ENCODE measurements around a stretch of chr15.

GRCh38 chr15:94306664-94307237, 75.4 kb downstream of the MCTP2 start:
- PRO-cap = no peak
- RRBS = no CpG with 5 or more reads among the region's 9 CpGs

DNA sequence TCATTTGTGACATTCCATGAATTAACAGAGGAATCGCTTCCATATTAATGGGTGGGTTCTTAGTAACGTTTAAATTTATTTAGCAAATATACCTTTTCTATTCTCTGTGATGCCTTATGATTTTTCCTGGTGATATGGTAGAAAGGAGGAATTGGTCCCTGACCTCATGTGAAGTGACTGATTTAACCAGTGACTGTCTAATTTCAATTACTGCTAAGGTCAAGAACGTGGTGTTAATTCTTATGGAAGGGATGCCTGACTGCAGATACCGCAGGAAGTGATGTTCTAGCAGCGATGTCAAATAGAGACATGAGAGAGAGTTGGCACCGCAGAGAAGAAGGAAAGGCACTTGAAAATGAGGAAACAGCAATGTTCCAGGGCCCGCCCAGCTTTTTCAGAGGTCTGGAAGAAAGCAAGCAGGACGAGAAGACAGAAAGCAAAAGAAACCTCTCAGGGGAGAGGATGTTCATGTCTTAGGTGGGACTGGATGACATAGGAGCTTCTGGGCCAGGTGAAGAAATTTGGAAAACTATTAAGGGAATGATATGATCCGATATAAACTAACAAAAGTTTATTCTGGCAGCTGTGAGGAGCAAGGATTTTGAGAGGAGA, 146.3 kb downstream of the MCTP2 start:
- PRO-cap = no peak
- RRBS = no CpG with 5 or more reads among the region's 9 CpGs

GRCh38 chr15:94406427-94407159, 175.2 kb downstream of the MCTP2 start:
- PRO-cap = no peak
- RRBS = no CpG with 5 or more reads among the region's 2 CpGs

DNA sequence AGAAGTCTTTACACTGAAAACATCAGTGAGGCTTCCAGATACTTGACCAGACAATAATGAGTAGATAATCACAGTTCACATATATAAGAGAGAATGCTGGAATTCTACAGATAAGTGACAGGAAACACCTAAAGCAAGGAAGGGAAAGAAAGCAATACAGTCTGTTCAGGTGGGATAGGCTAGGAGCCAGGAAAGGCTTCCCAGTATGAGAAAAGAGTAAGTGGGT, 253.0 kb downstream of the MCTP2 start:
- PRO-cap = no peak

GRCh38 chr15:95169666-95170958, 938.8 kb downstream of the MCTP2 start:
- PRO-cap = no peak
- RRBS = no CpG with 5 or more reads among the region's 33 CpGs

DNA sequence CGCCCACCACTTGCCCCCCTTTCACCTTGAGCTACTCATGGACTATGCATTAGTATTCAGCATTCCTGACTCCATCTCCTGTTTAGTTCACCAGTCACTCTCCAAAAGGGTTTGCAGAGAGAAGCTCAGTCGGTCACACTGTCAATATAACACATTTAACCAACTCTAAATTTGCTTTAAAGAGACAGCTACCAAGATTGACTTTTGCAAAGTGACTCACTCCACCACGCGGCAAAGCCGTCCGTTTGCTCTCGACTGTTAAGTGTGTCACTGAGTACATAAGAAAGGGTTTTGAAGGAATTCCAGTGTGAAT, 1006.8 kb upstream of the NR2F2 start:
- PRO-cap = no peak
- RRBS = no CpG with 5 or more reads among the region's 7 CpGs

DNA sequence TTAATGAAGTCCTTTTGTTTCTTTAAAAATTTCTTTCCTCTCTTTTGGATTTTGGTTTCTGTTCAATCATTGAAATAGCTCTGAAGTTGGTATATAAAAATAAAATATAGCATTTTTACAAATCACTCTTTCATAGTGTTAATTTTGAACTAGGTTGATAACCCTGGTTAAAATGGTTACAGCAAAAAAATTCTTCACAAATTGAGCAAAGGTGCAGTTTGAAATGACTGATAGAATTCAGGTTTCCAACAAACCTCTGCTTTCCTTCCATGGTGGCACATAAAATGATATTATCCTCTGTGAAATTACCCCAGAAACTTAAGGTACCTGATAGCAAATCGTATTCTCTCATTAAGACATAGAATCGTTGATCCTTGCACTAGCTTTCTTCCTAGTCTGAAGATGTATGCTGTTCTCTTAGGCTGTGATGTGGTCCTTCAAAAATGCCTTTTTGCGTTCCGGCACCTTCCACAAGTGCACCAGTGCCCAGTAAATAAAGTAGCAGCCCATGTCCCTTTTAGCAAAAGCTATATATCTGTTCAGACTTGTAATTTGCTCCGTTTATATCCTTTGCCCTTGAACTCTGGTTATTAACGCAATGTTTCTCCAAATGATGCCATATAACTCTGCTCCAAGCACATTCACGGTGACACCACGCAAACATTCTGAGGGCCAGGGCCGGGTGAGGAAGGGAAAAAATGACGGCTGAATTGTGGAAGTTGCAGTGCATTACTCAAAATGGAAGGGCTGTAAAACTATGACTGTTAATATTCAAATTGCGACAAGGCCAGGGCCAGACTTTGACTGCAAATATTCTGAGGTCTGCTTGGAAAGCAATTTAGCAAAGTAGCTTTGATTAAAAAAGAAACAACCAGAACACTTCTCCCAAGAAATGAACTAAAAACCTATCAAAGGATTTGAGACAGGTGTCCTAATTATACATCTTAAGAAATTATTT, 1001.2 kb upstream of the NR2F2 start:
- PRO-cap = no peak
- RRBS = no CpG with 5 or more reads among the region's 11 CpGs

DNA sequence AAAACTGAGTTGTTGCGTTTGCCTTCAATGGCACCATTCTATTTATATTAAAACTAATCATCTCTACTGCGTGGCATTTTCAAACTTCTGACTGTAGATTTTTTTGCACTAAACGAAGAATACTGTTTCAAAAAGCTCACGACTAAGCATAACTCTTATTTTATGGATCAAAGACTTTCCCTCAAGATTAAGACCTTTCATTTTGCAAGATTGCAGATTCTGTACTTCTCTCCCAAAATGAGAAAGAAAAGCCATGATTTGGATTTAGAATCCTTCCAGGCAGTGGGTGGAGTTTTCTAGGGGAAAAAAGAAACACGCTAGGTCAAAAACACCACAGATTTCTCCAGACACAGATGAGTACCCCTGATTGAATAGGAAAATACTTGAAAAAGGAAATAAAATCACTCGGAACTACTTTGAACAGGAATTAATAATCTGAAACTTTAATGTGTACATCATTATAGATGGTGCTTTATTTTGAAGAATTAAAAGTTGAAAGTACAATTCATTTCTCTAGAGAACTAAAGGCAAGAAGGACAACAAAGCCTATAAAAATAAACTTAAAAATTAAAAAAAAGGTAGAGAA, 617.1 kb upstream of the NR2F2 start:
- PRO-cap = no peak
- RRBS = no CpG with 5 or more reads among the region's 6 CpGs

DNA sequence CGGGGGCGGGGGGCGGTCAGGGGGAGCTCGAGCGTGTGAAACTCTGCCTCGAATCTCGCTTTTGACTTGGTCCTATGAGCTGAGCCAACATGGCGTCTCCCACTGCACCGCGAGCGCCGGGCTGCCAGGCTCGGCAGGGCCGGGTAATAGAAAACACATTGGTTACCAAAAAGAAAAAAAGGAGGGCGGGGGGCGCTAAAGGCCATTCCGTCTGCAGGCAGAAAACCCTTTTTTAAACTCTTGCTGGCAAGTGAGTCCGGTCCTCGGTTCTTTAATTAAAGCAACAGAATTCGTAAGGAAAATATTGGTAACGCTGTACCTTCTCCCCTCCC, 10.6 kb downstream of the NR2F2 start:
- PRO-cap = no peak
- RRBS = 100% methylated on average over 1 of the region's 21 CpGs

- PRO-cap = no peak
- RRBS = no CpG with 5 or more reads among the region's 6 CpGs
Measured at GRCh38 chr15:96352743-96353164, 22.3 kb downstream of the NR2F2 start.

DNA sequence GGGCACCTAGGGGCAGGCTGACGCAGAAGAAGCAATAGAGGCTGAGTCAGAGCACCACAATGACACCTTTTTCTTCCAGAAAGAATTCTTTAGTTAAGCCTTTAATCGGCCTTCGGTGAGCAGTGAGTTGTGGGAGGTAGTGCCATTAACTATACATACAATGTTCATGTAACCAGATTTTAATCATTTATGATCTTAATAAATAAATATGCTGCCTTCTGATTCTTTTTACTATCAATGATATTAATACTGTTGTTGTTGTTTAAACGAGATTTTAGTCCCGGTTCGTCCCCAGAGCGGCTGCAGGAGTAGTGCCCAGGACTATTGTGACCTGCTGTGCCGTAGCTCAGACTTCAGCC, 22.6 kb downstream of the NR2F2 start:
- PRO-cap = no peak
- RRBS = no CpG with 5 or more reads among the region's 8 CpGs

DNA sequence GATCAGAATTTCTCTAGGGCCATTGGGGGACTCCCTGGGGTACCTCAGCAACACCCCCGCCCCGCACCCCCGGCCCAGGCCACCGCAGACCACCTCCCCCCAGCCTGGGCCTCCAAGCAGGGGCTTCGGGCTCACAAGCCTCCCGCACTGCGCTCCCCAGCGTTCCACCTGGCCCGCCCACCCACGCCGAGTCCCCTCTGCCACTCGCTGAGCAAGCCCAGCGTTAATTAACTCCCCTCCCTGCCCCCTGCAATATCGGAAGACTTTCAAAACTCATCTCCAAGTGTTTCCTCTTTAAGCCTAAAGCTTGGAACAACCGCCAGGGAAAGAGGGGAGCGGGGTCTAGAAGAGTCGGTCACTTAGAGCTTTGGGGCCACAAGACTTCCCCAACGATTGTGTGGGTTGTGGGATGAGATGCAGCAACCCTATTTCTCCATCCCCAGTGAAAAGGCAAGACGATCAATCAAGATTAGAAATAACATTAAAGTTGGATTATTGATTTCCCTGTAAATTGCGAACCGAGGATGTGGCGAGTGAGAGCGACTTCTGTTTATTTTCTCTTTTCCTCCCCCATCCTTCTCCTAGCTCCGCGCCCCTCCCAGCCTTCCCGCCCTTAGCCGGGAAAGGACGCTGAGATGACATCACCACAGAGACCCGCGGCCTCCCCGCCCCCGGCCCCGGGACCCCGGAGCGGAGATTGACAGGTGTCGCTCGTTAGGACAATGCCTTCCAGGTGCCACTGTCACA, 30.2 kb downstream of the NR2F2 start:
- PRO-cap = no peak
- RRBS = 88% methylated on average over 6 of the region's 37 CpGs

DNA sequence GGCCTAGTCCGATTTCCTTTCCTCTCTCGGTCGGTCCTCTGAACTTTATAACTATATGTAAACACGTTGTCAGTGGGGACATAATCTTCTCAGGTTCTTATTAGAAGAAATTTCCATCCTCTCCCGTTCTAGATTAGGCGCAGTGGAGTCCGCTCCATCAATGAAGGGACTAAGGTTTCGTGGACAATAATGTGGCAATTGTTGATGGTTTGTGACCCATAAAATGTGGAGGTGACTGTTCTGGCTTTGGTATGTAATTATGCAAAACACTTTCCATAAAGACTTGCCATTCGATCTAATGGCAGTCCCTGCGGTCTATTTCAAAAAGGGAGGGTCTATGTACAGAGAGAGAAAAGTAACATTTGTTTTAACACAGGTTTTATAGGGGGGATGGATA, 31.9 kb downstream of the NR2F2 start:
- PRO-cap = no peak
- RRBS = no CpG with 5 or more reads among the region's 10 CpGs

- PRO-cap = no peak
- RRBS = no CpG with 5 or more reads among the region's 33 CpGs
Measured at GRCh38 chr15:96362890-96363769, 32.6 kb downstream of the NR2F2 start.

- PRO-cap = no peak
- RRBS = no CpG with 5 or more reads among the region's 7 CpGs
Measured at GRCh38 chr15:97959643-97960064, 849 bp upstream of the ARRDC4 start.

DNA sequence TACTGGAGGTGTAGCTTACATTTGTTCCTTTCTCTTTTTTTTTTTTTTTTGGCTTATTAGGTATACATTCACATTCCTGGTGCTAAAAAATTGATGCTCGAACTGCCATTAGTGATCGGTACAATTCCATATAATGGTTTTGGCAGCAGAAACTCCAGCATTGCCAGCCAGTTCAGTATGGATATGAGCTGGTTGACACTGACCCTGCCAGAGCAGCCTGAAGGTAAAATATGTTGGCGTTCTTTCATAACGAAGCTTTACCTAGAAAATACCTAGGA, 9.3 kb downstream of the ARRDC4 start:
- PRO-cap = no peak
- RRBS = no CpG with 5 or more reads among the region's 4 CpGs

GRCh38 chr15:97994945-97995742, 34.6 kb downstream of the ARRDC4 start:
- PRO-cap = no peak
- RRBS = no CpG with 5 or more reads among the region's 6 CpGs

- PRO-cap = no peak
- RRBS = no CpG with 5 or more reads among the region's 10 CpGs
Measured at GRCh38 chr15:98414080-98414352, 234.3 kb upstream of the IGF1R start.

GRCh38 chr15:98651565-98652532, 3.5 kb downstream of the IGF1R start:
- PRO-cap = no peak
- RRBS = no CpG with 5 or more reads among the region's 15 CpGs

- PRO-cap = no peak
- RRBS = no CpG with 5 or more reads among the region's 10 CpGs
Measured at GRCh38 chr15:98668688-98669333, 20.5 kb downstream of the IGF1R start.

Measured in Caco-2 (cell line).